ENCODE data around the genes ZNF641, LMBR1L, TUBA1B, DNAJC22 and NCKAP5L.

GRCh38 chr12:47778959-47779734 lies 6.1 kb downstream of the SLC48A1 start:
- RRBS: no CpG with 5 or more reads among the region's 23 CpGs

GRCh38 chr12:47813479-47814557 lies 5.9 kb downstream of the HDAC7 start:
- RRBS: no CpG with 5 or more reads among the region's 11 CpGs

- RRBS: no CpG with 5 or more reads among the region's 30 CpGs
Observed at GRCh38 chr12:47844224-47845153, 24.8 kb upstream of the HDAC7 start.

GRCh38 chr12:47965575-47966015 lies 2.2 kb downstream of the TMEM106C start:
- RRBS: no CpG with 5 or more reads among the region's 3 CpGs

DNA sequence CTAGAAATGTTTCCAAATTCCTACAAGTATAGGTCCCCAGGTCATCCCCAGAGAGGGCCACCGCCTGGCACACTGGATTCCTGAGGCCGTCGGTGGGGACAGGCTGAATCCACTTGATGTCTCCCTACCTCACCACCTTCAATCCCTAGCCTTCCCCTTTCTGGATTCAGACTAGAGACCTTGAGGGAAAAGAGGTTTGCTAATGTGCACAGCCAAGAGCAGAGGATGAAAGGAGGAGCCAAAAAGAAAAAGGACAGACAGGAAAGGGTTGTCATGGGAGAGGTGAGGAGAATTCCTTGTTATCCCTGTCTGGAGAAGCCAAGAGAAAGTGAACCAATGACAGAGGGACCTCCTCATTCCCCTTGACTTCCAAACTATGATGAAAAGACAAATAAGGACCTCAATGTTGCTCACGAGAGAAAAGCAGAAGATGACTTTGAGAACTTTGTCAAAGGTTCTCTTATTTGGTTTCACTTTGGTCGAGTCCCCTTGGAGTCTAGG lies 33.6 kb upstream of the COL2A1 start:
- RRBS: no CpG with 5 or more reads among the region's 5 CpGs

DNA sequence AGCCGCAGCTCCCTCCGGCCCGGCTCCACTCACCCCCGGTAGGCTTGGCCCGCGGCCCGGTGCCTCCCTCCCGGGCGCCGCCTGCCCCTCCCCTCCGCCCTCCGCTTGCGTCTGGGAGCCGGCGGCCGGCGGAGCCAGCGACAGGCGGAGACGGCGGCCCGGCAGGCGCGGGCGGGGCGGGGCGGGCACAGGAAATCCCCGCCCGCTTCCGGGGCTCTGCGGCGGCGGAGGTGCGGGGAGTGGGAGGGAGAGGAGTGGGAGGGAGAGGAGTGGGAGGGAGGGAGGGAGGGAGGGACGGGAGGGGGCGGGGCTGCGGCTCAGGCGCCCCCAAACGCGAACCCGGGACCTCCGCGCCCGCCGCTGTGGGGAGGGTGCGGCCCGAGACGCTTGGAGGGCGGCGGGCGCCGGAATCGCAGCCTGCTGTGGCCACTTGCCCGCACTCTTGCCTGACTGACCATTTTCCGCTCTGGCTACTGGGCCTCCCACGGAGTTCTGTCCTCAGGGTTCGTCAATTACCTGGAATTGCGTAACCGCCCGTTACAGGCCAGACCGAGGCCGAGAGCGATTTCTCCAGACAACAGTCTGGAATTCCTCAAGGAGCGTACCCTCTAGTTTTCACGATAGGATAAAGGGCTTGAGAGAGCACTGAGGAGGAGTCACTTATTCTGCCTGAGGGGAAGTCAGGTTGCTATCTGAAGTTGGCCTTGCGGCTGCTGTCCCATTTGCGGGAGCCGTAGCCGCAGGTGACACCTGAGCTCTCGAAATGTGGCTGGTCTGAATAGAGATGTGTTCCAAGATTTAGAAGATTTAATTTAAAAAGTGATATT lies at the start of gene ZNF641:
ZNF641 (minus strand) TSS at position 167 of the 827 bp plus-strand sequence.
- RRBS: 1% methylated on average over 27 of the region's 70 CpGs

- RRBS: no CpG with 5 or more reads among the region's 8 CpGs
Observed at GRCh38 chr12:48717518-48717859, 982 bp upstream of the CCNT1 start.

DNA sequence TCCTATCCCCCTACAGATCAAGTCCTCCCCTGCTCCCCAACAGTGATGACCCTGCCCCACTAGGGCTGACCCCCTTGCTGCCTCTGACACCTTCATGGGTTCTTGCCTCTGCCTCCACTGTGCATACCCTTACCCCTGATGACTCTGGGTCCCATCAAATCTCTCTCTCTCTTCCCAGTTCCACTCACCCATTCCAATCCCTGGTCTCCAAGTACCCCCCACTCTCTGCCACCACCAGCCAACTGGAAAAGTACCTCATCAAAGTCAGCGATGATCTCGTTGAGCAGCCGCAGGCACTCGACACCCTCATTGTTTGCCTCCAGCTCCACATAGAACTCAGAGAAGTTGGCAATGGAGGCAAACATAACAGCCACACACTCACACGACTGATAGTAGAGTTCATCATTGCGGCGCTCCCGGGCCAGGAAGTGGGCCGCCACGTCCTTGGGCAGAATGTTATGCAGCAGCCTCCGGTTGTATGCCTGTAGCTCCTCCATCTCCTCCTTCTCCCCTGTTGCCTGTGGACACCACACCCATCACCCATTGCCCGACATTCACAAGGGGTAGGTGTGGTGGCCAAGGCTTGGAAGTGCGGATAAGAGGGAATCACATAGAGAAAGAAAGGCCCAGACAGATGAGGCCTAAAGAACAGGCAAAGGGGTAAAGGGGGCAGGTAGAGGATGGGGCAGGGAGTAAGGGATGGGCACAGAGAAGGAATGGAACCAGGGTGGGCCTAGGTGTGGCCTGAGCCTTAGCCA lies 17.3 kb downstream of the ADCY6 start:
- RRBS: 95% methylated on average over 3 of the region's 13 CpGs

- RRBS: no CpG with 5 or more reads among the region's 10 CpGs
Observed at GRCh38 chr12:48857002-48857803, 5.2 kb upstream of the DDX23 start.

DNA sequence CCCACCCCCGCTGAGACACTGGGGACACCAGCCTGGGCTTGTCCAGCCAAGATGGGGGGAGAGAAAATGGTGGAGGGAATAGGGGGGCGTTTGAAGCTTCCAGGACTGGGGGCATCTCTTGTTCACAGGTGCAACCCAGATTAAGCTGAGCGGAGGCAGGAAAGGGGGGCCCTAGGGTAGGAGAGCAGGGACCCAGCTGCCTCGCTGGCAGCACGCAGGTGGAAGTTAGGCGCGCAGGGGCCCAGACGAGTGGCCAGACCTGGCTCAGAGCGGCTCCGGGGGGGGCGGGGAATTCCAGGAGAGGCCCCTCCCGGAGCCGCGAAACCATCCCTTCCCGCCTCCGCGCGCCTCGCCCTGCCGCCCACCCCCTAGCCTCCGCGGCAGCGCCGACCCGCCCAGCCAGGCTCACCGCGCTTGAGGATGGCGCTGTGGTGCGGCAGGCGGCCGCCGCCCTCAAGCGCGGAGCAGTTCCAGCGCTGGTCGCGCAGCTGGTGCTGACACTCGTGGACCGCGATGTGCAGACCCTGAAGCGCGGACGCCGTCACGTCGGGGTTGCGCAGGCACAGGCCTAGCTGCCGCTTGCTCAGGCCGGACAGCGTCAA lies 1.8 kb downstream of the WNT10B start:
- RRBS: no CpG with 5 or more reads among the region's 50 CpGs

GRCh38 chr12:49110400-49111218 lies at the start of gene LMBR1L:
Gene LMBR1L (minus strand): TSS chr12:49110847.
- RRBS: 0% methylated on average over 1 of the region's 49 CpGs

- RRBS: under 1% methylated on average over 22 of the region's 67 CpGs
Observed at GRCh38 chr12:49131200-49131902, at the start of gene TUBA1B. Gene TUBA1B (minus strand): TSS chr12:49131395.

DNA sequence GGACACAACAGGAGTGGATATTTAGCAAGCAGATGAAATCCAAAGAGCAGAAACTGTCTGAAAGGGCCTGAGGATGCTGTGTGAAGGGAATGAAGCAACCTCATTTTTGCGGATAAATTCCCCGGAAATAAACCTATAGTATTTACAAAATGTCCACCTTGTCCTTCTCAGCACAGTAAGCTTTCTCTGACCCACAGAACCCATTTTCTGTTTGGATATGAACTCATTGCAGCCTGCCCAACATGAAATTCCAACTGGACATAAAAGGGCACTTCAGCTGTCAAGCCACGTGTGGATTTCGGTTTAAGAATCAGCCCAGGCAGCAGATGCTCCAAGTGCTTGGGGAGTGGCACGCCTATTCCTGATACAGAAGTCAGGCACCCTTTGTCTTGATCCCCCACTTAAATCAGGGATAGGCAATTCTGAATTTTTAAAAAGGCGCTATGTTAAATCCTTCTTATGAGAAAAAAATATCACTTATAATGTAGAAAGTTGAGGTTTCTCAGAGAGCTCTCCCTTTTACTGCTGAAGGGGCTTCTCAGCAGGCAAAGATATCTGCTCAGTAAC lies 32.7 kb upstream of the TUBA1C start:
- RRBS: no CpG with 5 or more reads among the region's 6 CpGs

DNA sequence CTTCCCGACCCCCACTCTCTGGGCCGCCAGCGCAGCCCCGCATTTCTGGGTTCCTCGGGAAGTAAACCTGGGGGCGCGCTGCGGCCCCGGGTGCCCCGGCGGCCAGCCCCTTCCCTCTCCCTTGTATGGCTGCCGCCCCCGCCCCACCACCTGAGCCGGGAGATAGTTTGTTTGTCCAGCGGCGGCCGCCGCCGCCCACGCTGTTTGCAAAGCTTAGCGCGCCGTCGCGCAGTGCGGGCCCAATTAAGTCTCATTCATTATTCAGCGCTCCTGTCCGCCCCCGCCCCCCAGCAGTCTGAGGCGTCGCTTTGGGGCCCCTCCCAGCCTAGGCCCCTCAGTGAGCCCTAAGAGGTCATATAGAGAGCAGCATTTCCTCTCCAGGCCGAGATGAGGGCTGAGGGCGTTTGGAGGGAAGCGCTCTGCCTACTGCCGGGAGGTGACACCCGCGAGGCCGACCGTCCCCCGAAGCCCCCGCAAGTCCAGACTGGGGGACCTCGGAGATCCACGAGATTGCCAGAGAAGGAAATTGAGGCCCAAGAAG lies at the start of gene DNAJC22:
DNAJC22 (plus strand) TSS at position 337 of the 541 bp plus-strand sequence.
- RRBS: 6% methylated on average over 5 of the region's 43 CpGs

- RRBS: no CpG with 5 or more reads among the region's 13 CpGs
Observed at GRCh38 chr12:49462043-49462824, 76.6 kb upstream of the KCNH3 start.

GRCh38 chr12:49828319-49828895 lies at the start of gene NCKAP5L:
Gene NCKAP5L (minus strand): TSS chr12:49828413.
- RRBS: 2% methylated on average over 14 of the region's 41 CpGs

DNA sequence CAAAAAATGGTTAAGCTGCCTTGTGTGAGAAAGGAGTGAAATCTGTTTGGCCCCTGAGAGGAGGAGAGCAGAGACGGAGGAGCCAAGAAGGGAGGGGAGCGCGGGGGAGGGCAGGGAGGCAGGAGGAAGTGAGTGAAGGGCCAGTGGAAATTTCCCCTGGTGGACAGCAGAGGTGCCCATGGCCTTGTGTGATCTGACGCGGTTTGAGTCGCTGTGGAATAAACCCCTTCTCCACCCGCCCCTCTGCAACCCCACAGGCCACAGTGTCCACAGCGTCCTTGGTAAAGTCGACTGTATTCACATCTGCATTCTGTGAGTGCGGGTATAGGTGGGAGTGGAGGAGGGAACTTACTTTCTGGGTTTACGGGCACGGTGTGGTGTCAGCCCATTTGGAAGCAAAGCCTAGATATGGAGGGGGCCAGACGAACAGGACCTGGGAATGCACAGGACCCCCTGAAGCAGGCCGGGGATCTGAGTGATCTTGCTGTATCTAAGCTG lies 474 bp upstream of the AQP6 start:
- RRBS: no CpG with 5 or more reads among the region's 14 CpGs

- RRBS: no CpG with 5 or more reads among the region's 11 CpGs
Observed at GRCh38 chr12:50025574-50025935, 261 bp upstream of the RACGAP1 start.

DNA sequence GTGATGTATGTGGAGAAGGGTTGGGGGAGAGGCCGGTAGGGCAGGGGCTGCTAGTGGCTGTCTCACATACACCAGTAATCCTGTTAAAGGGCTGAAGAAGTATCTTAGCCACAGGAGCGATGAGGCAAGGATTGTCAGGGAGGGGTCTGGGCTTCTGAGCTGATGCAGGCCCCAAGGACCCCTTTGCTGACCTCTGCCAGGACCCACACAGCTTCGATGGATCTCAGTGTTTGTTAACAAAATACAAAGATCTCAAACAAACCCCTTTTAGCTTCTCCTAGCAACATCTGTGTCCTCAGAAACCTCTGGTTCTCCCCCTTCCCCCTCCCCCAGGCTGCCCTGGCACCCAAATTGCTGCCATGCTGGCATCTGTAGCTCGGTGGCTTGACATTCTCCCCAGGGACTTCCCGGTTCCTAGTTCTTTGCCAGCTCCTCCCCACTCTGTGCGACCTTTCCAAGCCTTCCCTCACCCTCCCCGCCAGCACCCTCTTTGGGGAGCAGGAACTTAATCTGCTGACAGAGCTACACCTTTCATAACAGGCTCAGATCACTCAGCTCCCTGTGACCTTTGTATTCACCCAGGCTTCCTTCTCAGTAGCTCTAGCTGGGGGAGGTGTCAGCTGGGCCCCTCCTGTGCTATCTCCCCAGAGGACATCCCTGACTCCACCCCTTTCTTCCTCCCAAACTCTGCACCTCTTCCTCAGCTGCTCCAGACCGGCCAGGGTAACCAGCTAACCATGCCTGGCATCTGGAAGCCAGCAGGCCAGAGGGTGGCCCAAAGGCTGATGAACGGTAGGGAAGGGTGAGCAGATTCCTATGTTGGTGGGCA lies 2.0 kb upstream of the COX14 start:
- RRBS: no CpG with 5 or more reads among the region's 9 CpGs